Melanocyte of skin (primary cell): ENCODE measurements around the gene NPEPL1.

- CAGE, long polyA plus RNA, 2 experiments: no peak in any of the 2 experiments
Observed at GRCh38 chr20:57409647-57410021, 18.4 kb downstream of the RBM38 start.

- CAGE, long polyA plus RNA, 2 experiments: no peak in any of the 2 experiments
Observed at GRCh38 chr20:57410022-57410877, 19.1 kb downstream of the RBM38 start.

GRCh38 chr20:57433363-57434117, 42.3 kb downstream of the RBM38 start:
- CAGE, long polyA plus RNA, 2 experiments: no peak in any of the 2 experiments

DNA sequence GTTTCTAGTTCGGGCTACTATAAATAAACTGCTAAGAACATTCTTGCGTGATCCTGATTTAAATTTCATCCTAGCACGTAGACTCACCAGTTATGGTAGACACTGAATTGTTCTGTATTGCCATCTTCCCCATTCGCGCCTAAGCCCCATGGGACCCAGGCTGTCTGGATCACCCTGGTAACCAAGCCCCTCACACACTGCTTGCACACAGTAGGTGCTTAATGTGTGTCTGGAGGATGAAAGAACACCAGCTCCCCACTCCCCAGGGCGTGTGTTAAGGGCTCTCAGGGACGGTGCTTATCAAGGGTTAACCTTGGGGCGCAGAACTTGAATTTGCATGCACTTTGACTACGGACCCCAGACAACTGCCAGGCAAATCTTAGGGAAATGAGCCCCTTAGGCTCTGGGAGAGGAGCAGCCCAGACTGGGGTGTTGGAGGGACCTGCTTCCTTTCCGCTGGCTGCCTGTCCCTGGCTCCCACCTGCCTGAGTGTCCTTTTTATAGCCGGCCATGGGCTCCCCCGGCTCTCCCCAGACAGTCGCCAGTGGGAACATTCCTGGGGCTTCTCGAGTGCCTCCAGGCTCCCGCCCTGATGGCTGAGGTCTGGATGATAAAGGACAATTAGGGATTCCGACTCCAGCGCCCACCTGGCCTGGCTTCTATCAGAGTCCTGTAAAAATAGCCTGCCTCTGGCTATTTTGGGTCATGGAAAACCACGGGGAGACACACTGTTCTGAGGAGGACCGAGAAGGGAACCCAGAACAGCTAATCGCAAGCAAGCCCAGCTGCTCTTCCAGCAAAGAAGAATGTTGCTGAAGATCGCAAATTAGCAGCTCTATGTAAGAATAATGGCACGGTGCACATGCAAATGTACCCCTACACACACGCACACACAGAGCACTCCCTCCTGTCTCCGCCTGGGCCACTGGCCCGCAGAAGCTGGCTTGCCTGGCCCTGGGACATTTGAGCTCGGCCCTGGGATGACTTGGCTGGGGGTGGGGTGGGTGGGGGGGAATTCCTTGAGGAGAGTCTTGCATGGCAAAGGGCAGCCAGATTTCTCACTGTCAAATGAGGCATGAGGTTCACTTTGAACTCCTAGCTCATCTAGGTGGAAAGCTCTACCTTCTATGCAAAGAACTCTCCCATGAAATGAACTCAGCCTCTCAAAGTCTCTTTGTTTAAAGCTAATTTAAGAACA, 55.6 kb downstream of the CTCFL start:
- CAGE, long polyA plus RNA, 2 experiments: no peak in any of the 2 experiments

DNA sequence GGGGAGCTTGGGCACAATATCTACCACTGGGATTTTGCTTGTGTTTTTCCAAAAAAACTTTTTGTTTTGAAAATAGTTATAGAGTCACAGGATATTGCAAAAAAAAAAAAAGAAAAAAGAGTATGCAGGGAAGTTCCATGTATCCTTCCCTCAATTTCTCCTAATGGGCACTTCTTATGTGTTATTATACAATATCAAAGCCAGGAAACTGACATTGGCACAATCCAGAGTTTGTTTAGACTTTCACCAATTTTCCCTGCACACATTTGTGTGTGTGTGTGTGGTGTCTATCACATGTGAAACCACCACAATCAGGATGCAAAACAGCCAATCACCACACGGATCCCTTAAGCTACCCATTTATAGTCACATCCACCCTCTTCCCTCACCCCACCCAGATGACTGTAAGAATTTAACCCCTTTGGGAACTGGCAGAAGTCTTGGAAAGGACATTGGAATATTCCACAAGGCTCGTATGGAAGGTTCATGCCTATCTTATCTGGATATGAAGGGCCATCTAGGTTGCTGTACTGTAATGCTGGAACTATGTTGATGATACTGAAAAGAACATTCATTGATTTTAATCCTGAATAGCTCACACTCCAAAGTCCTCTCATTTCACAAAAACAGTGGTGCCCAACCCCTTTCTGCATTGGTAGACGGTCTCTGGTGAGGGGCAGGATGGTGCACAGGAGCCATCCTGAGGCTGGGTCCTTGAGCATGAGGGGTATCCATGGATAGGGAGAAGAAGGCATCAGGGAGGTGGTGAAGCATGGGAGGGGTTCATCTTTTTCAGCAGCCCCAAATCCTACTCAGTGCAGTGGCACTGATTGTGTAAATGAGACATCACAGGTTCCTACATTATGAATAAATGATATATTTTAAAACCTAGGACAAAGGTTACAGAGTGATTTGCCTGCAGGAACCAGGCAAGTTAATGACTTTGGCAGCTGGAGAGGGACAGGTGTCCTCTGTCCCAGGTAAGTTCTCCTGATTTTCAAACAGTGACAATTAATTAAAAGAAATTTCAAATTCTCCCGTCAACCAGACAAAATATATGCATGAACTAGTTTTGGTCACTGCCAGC, 12.0 kb upstream of the CTCFL start:
- CAGE, long polyA plus RNA, 2 experiments: no peak in any of the 2 experiments

DNA sequence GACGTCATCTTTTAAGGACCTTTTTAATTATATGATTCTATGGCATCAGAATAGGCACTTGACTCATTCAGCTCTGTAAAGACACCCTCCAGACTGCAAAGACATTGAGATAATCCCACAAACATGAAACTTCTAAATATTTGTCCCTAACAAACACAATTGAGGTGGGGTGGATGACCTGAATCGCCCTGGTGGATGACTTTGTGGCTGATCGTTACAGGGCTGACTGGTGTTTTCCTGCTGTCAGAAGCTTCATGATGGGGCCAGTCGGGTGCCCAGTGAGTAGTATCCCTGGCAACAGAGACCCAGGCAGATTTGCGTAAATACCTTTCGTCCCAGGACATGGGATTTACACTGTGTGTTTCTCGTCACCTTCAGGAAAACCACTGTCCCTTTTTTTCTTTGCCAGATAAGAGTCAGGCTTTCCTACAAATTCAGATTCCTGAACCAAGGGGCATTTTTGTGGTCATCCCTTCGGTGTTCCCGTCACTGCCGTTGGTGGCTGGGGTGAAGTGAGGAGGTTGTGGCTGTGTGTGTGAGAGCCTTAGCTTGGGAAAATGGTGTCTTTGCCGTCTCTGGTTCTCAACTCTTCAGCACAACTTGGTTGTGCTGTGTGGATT, 5.3 kb upstream of the PCK1 start:
- CAGE, long polyA plus RNA, 2 experiments: no peak in any of the 2 experiments

- CAGE, long polyA plus RNA, 2 experiments: no peak in any of the 2 experiments
Observed at GRCh38 chr20:57581630-57582218, 20.8 kb downstream of the PCK1 start.

DNA sequence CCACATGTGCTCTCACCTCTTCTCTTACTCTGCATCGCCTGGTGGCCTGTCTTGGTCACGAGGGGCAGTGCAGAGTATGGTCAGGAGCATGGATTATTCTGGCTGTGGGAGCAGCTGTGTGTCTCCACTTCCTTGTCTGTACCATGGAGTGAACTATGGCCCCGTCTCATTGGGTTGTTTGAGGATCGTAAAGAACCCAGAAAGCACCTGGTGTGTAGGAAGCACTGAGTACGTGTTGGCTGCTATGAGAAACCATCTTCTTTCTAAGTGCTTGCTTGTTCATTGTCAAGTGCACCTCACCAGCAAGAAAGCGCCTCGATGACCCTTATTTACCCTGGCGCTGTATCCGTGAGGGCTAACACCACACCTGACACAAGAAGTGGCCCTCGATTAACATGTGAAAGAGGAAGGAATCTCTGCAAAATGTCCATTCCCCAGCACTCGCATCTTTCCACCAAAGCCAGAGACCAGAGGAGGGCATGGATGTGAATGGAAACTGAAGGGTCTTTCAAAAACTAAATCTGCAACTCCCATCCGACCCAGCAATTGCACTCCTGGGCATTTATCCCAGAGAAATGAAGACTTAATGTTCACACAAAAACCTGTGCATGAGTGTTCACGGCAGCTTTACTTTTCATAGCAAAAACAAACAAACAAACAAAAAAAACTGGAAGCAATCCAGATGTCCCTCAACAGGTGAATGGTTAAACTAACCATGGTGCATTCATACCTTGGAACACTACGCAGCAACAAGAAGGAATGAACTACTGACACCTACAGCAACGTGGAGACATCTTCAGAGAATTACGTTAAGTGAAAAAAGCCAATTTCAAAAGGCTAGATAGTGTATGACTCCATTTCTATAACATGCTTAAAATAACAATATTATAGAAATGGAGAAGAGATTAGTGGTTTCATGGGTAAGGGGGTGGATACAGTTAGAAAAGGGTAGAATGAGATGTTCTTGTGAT, 32.4 kb downstream of the PMEPA1 start:
- CAGE, long polyA plus RNA, 2 experiments: no peak in any of the 2 experiments

DNA sequence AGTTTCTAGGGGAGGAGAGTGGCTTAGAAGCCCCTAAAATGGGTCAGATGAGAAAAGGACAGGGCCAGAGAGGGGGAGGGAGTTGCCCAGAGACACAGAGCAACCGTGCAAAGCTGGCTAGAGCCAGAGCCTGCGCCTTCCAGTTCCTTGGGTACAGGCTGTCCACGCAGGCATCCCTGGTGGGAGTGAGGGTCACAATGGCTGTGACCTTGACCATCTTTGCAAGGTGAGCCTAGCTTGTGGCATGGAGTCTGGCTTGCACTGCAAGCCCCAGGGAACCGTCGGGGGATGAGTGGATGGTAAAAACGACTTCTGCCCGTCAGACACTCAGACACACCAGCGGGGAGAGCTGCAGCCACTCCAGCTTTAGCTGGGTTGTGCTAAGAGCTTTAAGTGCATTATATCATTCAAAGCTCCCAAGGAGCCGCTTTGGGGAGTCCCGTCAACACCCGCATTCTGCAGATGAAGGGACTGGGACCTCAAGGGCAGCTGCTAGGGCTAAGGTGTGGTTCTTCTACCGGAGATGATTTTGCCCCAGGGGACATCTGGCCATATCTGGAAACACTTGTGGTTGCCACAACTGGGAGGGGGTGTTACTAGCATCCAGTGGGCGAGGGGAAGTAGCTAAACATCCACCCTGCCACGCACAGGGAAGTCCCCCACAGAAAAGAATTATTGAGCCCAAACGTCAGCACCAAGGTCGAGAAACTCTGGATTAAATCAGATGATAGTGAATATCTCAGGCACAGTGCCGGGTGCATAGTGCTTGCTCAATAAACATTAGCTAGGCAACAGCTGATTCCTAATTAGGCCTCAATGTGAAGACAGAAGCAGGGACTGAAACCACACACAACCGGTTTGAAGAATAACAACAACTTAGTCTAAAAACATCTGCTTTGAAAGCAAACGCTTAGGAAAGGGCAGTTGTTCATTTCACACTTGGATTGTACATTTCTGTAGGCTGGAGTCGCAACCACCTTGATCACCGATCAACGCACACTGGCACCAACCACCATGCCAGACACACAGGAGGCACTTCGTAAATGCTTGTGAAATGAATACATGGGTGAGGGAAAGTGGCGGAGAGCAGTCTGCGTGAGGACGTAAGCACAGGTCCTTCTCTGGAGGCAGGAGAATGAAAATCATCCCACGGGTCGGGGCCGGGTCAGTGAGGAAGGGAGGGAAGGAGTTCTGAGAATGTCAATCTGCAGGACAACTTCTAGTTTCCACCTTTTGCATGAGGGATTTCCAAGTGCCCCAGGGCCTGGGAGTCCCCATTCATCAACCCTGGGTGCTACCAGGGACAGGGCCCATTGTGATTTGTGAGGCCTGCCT, 29.5 kb downstream of the PMEPA1 start:
- CAGE, long polyA plus RNA, 2 experiments: no peak in any of the 2 experiments

DNA sequence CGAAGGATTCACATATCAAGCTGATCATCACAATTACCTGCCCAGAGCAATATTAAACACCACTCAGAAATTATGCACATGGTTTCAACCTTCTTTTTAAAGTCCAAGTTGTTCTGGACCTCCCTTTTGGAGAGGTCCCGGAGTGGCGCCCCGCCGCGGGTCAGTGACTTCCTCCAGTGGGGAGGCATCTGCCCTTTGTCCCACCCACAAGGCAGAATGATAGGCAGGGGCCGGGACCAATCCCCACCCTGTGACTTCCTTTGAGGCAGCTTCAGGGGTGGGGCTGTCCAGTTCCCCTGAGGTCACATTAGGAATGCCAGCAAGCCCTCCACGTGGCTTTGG, 129.3 kb upstream of the C20orf85 start:
- CAGE, long polyA plus RNA, 2 experiments: no peak in any of the 2 experiments

GRCh38 chr20:58135528-58135885, 15.2 kb upstream of the C20orf85 start:
- CAGE, long polyA plus RNA, 2 experiments: no peak in any of the 2 experiments

- CAGE, long polyA plus RNA, 2 experiments: no peak in any of the 2 experiments
Observed at GRCh38 chr20:58225423-58225656, 3.1 kb downstream of the ANKRD60 start.

DNA sequence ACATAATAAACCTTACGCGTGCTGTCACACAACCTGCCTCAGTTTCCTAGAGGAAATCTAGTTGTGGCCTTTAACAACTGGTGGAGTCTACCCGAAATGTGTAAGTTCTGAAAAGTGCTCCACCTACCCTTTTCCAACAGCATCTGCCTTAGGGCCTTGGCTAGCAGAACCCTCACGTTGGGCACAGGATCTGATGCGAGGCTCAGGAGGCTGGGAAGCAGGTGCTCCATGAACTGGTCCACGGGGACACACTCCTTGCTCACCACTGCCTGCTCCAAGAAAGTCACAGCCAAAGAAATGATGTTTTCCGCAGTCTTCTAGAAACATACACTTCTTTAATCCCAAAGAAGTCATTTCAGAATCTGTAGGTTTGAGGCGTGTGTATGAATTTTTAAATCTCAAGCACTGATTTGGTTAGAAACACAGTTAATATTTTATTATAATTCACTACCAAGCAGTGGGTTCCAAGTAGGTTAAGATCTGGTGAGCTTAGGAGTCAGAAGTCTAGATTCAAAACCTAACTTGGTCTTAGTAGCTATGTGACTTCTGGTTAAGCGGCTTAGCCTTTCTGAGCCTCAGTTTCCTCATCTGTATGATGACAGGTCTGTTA, 4.2 kb upstream of the ANKRD60 start:
- CAGE, long polyA plus RNA, 2 experiments: no peak in any of the 2 experiments

GRCh38 chr20:58375312-58376081, 13.5 kb upstream of the VAPB start:
- CAGE, long polyA plus RNA, 2 experiments: no peak in any of the 2 experiments

DNA sequence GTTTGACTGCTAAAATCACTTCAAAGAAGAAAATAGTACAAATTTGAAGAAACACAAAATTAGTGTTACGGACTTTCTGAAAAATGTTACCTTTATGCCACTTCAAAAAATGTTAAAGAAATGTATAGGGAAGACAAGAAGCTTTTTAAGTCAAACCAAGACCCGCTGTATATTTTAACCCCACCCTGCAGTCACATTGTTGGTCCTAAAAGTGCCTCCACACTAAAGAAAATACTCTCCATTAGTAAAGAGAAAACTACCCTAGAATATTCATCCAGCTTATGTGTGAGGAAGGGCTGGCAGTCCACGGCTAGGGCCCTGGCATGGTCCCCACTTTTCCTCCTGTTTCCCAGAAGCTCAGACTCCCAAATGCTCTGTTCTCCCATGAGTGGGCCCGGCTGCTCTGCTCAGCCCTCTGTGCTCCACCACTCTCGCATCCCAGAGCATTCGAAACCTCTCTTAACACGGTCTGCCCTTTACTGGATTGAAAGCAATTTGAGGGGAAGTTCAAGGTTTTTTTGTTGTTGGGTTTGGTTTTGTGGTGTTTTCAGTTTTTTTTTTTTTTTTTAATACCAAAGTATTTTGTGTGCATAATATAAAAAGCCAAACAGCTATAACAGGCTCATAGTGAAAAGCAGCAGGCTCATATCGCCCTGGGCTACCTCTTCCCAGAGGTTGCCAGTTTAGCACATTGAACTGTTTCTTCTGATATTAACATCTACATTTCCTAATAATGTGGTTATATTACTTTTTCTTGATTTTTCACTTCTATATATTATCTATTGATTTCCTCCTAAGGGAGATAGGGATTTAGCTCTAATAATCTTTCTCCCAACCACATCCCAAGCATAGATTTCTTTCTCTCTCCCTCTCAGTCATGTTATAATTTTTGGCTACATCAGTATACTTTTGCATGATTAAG, 61.7 kb downstream of the APCDD1L start:
- CAGE, long polyA plus RNA, 2 experiments: no peak in any of the 2 experiments

DNA sequence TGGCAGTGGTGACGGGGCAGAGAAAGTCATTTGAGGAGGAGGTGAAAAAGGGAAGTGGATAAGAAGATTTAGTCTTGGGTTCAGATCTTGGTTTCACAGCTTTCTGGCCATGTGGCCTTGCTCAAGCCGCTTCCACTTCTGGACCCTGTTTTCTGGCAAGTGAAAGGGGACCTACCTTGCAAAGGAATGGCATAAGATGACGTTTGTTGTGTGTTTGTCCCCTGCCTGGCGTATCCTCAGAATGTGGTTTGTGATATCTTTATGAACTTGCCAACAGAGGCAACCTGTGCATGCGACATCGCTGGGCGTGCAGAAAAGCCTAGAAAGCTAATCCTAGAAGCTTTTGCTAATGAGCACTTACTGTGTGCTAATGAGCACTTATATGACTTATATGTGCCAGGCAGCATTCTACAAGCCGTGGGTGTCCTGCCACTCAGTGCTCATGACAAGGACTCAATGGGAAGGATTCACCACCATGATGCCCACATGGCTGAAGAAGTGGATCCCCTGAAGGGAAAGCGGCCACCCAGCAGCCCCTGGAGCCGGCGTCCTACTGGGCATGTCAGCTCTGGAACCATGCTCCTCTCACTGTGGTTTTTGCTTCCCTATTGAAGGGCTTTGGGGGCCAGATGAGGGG, 23.6 kb upstream of the STX16 start:
- CAGE, long polyA plus RNA, 2 experiments: no peak in any of the 2 experiments

DNA sequence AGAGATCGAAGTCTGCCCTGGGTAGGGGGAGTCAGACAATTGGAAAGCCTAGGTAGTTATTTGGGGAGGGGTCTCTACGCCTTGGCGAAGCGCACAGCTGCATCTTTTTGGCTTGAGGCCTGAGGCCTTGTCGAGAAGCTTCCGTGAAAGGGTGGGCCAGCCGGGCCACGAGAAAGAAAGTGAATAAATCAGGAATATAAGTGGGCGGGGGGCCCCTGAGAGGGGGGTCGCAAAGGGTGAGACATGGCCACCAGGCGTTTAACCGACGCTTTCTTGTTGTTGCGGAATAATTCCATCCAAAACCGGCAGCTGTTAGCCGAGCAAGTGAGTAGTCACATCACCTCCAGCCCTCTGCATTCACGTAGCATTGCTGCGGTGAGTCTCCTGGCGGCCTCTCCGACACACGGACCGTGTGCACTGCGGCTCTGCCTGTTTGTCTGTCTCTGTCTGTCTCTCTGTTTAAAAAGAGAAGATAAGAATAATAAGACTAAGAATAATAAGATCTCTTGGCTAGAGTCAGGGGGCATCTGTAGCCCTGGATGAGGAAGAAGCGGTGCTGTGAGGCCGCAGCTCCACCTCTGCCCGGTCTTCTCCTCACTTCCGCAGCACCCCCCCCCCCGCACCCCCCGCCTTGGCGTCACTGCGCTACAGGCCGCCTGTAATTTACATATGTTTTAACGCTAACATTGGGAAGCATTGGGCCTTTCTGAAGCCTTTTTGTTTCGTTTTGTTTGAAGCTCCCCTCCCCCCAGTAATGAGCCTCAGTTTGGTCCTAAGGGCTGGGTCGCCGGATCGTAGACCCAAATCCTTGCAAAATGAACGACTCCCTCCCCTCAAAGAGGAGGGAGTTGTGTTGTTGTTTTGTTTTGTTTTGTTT, 919 bp downstream of the STX16 start:
- CAGE, long polyA plus RNA, 2 experiments: no peak in any of the 2 experiments

DNA sequence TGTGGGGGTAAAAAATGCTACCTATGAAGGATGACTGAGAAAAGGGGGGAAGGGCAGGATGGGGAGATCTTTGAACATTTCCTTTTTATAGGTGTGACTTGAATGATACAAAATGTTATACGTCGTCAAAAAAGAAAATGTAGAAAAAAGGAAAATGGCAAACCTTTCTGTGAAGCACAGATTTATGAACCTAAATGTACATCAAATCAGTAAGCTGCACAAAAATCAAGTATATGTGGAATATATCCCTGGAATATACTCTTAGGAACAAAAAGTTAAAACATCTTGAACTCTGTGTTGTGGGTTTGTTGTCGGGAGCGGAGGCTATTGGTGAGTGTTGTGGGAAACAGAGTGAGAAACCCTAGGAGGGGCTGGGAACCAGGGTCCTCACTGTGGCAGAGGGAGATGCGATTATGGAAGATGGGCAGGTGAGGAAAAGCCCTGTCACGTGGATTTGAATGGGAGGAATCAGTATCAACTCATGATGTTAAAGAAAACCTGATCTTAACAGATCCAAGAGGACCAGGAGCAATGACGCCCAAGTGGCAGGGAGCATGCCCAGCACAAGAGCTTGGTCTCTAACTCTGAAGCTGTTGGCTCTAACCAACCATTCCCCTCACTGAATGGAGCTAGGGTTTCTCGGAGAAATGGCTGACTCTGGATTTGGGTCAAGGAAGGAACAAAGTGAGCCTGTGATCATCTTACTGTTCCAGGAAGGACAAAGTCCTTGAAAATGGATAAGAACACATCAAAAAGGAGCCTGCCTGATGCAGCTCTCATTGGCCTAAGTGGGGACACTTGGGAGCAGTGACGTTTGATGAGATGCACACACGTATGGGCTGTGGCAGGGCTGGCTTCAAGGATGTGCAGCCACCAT, 7.0 kb upstream of the NPEPL1 start:
- CAGE, long polyA plus RNA, 2 experiments: no peak in any of the 2 experiments

GRCh38 chr20:58692418-58693011, at the start of gene NPEPL1:
TSS of gene NPEPL1 (plus strand) at chr20:58692800.
- CAGE, long polyA plus RNA, 2 experiments: no peak in any of the 2 experiments

DNA sequence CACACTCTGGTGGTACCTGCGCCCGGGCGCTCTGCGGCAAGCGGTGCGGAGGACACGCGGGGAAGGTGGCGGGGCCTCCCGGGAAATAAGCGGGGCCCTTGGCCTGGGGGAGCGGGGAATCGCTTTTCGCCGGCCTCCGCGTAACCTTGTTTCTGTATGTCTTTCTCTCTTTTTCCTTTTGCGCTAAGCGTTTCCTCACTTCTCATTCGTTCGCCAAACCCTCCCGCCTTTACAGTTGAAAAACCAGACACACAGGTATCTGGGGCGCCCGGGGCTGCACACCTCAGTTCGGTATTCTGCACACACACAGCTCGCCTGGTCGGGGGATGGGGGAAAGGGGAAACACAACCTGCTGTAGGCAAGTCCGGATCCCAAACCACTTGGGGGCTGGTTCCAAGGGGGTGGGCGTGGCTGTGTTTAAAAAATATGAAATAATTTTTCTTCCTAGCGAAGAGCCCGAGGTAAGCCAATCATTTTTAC, 35.2 kb upstream of the GNAS start:
- CAGE, long polyA plus RNA, 2 experiments: no peak in any of the 2 experiments